Endothelial cell of umbilical vein (primary cell): Measurements from ENCODE around the gene PAPOLA.

DNA sequence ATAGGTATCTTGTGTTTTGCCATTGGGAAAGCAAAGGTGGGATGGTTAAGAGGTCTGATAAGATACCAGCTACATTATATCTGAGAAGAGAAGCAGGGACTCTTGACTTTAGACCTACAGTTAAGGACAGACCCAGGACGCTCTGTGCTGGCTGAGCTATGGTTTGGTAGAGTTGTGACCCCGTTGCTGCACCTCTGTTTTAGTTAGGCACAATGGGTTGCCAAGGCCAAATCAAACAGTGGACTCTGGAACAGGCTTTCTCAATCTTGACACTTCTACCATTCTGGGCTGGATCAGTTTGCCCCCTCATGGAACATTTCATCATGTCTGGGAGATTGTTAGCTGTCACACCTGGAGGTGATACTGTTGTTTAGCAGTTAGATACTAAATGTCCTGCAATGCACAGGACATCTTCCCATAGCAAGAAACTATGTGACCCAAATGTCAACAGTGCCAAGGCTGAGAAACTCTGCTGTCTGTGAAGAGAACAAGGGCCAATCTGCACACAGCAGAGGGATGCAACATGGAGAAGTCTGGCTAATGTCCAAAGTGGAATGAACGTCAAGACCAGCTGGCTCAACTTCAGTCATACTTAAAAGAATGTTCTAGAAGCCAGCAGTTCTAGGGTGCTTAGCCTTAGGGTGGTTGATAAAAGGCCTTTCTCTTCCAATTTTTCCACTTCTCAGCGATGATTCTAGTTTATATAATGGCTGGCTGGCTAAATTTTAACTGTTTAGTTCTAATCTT, 65.6 kb upstream of the DICER1 start:
- PRO-cap = no peak
CAGE:
- cytosol, long polyA minus RNA = no peak
- cytosol, long polyA plus RNA = no peak
- long polyA plus RNA = no peak
- nucleus, long polyA minus RNA = no peak
- nucleus, long polyA plus RNA = no peak

GRCh38 chr14:95258358-95259110, 61.2 kb downstream of the CLMN start:
- PRO-cap = no peak
CAGE:
- cytosol, long polyA minus RNA = no peak
- cytosol, long polyA plus RNA = no peak
- long polyA plus RNA = no peak
- nucleus, long polyA minus RNA = no peak
- nucleus, long polyA plus RNA = no peak

- PRO-cap = no peak
CAGE:
- cytosol, long polyA minus RNA = no peak
- cytosol, long polyA plus RNA = no peak
- long polyA plus RNA = no peak
- nucleus, long polyA minus RNA = no peak
- nucleus, long polyA plus RNA = no peak
Measured at GRCh38 chr14:95310625-95311022, 9.1 kb downstream of the CLMN start.

GRCh38 chr14:95313473-95314238, 6.1 kb downstream of the CLMN start:
- PRO-cap = no peak
CAGE:
- cytosol, long polyA minus RNA = no peak
- cytosol, long polyA plus RNA = no peak
- long polyA plus RNA = no peak
- nucleus, long polyA minus RNA = no peak
- nucleus, long polyA plus RNA = no peak

DNA sequence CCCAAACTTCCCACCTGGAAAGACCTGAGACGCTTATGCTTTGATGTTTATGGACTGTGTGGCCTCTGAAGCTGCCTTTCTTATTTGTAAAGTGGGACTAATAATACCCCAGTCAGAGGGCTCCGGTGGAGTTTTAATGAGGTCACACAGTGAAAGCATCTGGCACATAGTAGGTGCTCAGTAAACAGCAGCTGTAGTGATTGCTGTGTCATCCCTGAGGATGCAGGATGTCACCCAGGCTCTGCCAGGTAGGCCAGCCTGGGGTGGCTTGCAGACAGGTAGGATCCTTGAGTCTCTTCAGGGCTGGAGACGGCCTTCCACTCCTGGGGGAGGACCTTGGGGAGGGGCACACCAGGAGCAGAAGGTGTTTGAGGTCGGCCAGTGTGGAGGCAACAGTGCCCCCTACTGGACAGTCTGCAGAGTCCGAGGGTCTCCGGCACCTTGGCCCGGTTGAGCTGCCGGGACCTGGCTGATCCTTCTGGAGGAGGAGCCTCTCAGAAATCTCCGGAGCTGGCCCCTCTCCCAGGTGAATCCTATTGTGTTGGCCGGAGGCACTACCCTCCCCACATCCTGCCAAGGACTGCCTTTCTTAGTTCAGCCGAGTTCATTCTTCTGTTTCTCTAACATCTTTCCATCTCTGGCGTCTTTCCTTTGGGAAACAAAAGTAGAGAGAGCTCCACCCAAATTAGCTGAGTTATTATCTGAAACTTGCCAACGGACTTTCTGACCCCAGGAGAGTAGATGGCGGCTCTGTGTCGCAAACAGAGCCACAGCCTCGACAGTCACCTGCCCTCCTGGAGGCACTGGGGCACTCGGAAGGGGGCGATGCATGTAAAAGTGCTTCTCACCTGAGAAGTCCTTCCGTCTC, 41.8 kb upstream of the CLMN start:
- PRO-cap = no peak
CAGE:
- cytosol, long polyA minus RNA = no peak
- cytosol, long polyA plus RNA = no peak
- long polyA plus RNA = no peak
- nucleus, long polyA minus RNA = no peak
- nucleus, long polyA plus RNA = no peak

GRCh38 chr14:95409634-95410331, 90.1 kb upstream of the CLMN start:
- PRO-cap = no peak
CAGE:
- cytosol, long polyA minus RNA = no peak
- cytosol, long polyA plus RNA = no peak
- long polyA plus RNA = no peak
- nucleus, long polyA minus RNA = no peak
- nucleus, long polyA plus RNA = no peak

DNA sequence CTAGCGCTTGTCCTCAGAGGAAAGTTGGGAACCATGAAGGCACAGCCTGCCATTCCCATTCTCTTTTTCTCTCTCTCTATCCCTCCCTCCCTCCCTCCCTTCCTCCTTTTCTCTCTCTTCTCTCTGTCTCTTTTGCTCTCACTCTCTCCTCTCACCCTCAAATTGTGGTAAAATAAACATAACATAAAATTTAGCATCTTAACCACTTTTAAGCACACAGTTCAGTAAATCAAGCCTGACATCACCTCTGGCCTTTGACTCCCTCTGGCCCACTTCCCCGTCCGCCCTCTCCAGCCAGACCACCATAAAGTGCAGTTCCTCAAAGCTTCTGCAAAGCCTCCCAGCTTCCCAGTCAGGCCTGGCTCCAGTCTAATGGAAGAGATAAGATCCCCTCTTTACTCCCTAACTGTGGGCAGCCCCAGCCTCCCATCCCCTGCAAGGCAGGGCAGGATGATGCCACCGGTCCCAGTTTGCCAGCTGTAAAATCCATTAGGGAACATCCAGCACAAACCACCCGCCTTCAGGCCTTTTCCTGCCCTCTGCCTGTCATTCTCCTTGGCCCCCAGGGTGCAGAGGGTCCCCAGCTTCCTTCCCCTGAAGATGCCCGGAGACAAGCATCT, 93.5 kb upstream of the CLMN start:
- PRO-cap = no peak
CAGE:
- cytosol, long polyA minus RNA = start-site peak on the minus strand centred at position 299 of the sequence, 435 bp wide, 22 reads
- cytosol, long polyA plus RNA = no peak
- long polyA plus RNA = no peak
- nucleus, long polyA minus RNA = no peak
- nucleus, long polyA plus RNA = no peak

DNA sequence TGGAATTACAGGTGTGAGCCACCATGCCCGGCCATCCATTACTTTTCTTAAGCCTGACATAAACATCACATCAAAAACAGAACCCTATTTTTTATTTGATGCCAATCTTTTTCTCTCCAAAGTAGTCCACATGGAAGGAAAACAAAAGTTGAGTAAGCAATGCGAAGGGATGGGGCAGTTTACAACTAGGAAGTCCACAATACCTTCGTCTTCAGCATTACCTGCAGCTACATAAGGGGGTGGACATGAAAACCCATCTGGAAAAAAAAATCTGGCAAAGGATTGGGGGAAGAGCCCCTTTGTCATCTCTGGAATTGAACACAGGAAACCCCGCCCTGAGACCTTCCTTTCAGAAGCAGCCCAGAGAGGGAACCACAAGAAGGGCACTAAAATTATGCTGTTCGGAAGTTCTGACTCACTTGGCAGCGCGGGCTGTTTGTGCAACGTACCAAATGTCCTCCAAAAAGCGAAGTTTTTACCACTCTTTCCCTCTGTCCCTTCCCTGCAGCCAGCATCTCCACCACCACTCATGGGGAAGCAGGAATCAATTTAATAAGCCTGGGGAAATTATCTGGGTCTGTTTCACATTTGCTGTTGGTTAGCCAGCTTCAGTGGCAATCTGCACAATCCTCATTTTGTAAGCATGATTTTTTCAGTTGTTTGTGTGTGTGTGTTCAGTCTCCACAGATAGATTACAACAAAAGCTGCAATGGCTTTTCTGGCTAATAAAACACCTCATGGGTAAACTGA, 3.2 kb upstream of the SYNE3 start:
- PRO-cap = no peak
CAGE:
- cytosol, long polyA minus RNA = no peak
- cytosol, long polyA plus RNA = no peak
- long polyA plus RNA = no peak
- nucleus, long polyA minus RNA = no peak
- nucleus, long polyA plus RNA = no peak

DNA sequence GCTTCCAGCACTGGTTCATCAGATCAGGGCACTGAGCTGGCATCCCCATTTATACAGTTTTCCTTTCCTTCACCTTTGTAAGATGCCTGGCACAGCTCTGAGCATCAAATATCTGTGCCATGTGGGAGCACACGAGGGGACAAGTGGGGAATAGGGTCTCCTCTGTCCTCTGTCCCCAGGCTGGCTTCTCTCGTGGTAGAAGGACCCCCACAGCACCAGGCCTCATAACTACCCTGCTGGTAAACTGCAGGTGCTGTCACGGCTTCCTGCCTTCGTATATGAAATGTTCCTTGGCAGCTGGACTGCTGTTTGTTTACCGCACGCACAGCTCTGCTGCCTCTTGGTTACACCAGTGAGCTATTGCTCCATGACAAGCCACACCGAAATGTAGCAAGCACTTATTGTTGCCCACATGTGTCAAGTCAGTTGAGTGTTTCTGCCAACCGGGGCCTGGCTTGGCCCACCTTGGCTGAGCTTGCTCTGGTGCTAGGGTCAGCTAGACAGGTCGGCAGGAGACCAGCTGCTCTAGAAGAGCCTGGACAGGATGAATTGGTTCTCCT, 21.8 kb upstream of the TCL1B start:
- PRO-cap = no peak
CAGE:
- cytosol, long polyA minus RNA = no peak
- cytosol, long polyA plus RNA = no peak
- long polyA plus RNA = no peak
- nucleus, long polyA minus RNA = no peak
- nucleus, long polyA plus RNA = no peak

- PRO-cap = no peak
CAGE:
- cytosol, long polyA minus RNA = no peak
- cytosol, long polyA plus RNA = no peak
- long polyA plus RNA = no peak
- nucleus, long polyA minus RNA = no peak
- nucleus, long polyA plus RNA = no peak
Measured at GRCh38 chr14:95889604-95890052, 149.5 kb upstream of the C14orf132 start.

- PRO-cap = no peak
CAGE:
- cytosol, long polyA minus RNA = no peak
- cytosol, long polyA plus RNA = no peak
- long polyA plus RNA = no peak
- nucleus, long polyA minus RNA = no peak
- nucleus, long polyA plus RNA = no peak
Measured at GRCh38 chr14:96040690-96041111, 1.5 kb downstream of the C14orf132 start.

DNA sequence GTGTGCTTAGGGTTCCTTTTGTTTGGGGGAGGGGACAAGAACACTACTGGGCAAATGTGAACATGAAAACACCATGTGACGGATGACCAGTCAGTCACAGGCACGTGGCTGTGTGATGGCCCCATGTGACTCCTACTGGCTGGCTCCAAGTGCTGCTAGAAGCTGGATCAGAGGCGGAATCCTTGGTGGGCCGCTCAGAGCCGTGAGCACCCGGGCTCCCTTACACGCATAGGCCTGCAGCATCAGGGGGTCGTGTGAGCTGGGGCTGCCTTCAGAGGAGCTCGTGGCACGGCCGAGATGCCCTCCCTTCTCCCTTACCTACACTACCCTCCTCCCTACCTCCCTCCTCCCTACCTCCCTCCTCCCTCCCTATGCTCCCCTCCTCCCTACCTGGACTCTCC, 61.0 kb downstream of the C14orf132 start:
- PRO-cap = no peak
CAGE:
- cytosol, long polyA minus RNA = no peak
- cytosol, long polyA plus RNA = no peak
- long polyA plus RNA = no peak
- nucleus, long polyA minus RNA = no peak
- nucleus, long polyA plus RNA = no peak

GRCh38 chr14:96105962-96106769, 67.0 kb downstream of the C14orf132 start:
- PRO-cap = no peak
CAGE:
- cytosol, long polyA minus RNA = no peak
- cytosol, long polyA plus RNA = no peak
- long polyA plus RNA = no peak
- nucleus, long polyA minus RNA = no peak
- nucleus, long polyA plus RNA = no peak

DNA sequence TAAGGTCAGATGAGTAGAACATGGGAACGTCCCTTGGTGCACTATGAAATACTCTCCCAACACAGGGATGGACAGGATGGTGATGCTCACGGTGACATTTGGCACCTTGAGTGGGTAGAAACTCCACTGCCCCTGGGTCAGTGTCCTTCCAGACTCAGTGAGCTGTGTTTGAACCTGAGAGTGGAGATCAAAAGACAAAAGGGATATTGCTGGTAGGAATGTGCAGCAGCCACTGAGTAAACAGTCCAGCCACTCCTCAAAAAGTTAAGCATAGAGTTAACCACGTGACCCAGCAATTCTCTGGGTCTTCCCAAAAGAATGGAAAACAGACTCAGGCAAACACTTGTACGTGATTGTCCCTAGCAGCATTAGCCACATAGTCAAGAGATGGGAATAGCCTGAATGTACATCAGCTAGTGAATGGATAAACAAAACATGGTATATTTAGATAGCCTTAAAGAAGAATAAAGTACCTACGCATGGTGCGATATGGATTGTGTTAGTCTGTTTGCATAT, 9.0 kb upstream of the BDKRB2 start:
- PRO-cap = no peak
CAGE:
- cytosol, long polyA minus RNA = no peak
- cytosol, long polyA plus RNA = no peak
- long polyA plus RNA = no peak
- nucleus, long polyA minus RNA = no peak
- nucleus, long polyA plus RNA = no peak

- PRO-cap = no peak
CAGE:
- cytosol, long polyA minus RNA = no peak
- cytosol, long polyA plus RNA = no peak
- long polyA plus RNA = no peak
- nucleus, long polyA minus RNA = no peak
- nucleus, long polyA plus RNA = no peak
Measured at GRCh38 chr14:96198523-96199151, 6.0 kb upstream of the BDKRB2 start.

- PRO-cap = no peak
CAGE:
- cytosol, long polyA minus RNA = no peak
- cytosol, long polyA plus RNA = no peak
- long polyA plus RNA = no peak
- nucleus, long polyA minus RNA = no peak
- nucleus, long polyA plus RNA = no peak
Measured at GRCh38 chr14:96283896-96284453, 28.0 kb downstream of the BDKRB1 start.

- PRO-cap = bidirectional peak, plus-strand start at chr14:96502089, minus-strand start at chr14:96502039; bidirectional peak, plus-strand start at chr14:96502412, minus-strand start at chr14:96502312
CAGE:
- cytosol, long polyA minus RNA = start-site peak on the plus strand at chr14:96502404-96502426, 1,102 reads
- cytosol, long polyA plus RNA = start-site peak on the plus strand at chr14:96502398-96502474, 1,211 and 2,072 reads in 2 replicates; start-site peak on the plus strand at chr14:96502556-96502589, 116 and 113 reads in 2 replicates
- long polyA plus RNA = start-site peak on the plus strand at chr14:96502389-96502454, 1,095 and 1,875 reads in 2 replicates
- nucleus, long polyA minus RNA = start-site peak on the plus strand at chr14:96502370-96502446, 2,205 reads
- nucleus, long polyA plus RNA = start-site peak on the plus strand at chr14:96502392-96502439, 1,419 and 1,091 reads in 2 replicates
Measured at GRCh38 chr14:96501999-96502656, at the start of gene PAPOLA. Gene PAPOLA (plus strand): TSS chr14:96502382.

- PRO-cap = no peak
CAGE:
- cytosol, long polyA minus RNA = no peak
- cytosol, long polyA plus RNA = no peak
- long polyA plus RNA = no peak
- nucleus, long polyA minus RNA = no peak
- nucleus, long polyA plus RNA = no peak
Measured at GRCh38 chr14:96573435-96574076, 71.4 kb downstream of the PAPOLA start.

GRCh38 chr14:97603316-97603733, 806.1 kb downstream of the VRK1 start:
- PRO-cap = no peak
CAGE:
- cytosol, long polyA minus RNA = no peak
- cytosol, long polyA plus RNA = no peak
- long polyA plus RNA = no peak
- nucleus, long polyA minus RNA = no peak
- nucleus, long polyA plus RNA = no peak

GRCh38 chr14:98203425-98203895, 1068.5 kb downstream of the BCL11B start:
- PRO-cap = no peak
CAGE:
- cytosol, long polyA minus RNA = no peak
- cytosol, long polyA plus RNA = no peak
- long polyA plus RNA = no peak
- nucleus, long polyA minus RNA = no peak
- nucleus, long polyA plus RNA = no peak